Mesothelial cell of epicardium (in vitro differentiated cells): ENCODE measurements around a stretch of chr10.

DNA sequence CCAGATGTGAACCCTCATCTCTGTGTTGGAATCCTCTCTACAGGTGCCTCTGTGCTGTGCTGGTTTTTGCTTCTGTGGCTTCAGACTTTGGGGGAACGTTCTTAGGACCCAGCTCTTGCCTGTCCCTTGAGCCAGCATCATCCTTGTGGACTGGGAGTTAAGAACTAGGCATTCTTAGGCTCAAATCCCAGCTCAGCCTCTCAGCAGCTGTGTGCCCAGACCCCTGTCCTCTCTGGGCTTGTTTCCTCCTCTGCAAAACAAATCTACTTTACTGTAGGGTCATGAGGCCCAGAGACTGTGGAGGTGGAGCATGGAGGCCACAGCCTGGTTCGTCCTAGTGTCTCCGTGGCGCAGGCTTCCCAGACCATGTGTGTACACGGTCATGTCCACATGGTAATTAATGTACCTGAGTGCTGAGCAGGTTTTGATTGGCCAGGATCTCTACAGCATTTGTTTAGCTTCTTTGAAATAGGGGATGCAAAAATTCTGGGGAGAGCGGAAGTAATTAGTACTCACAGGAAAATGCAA, 102.4 kb downstream of the GRK5 start:
- PRO-cap: no peak

GRCh38 chr10:119328292-119328922, 121.0 kb downstream of the GRK5 start:
- PRO-cap: no peak

DNA sequence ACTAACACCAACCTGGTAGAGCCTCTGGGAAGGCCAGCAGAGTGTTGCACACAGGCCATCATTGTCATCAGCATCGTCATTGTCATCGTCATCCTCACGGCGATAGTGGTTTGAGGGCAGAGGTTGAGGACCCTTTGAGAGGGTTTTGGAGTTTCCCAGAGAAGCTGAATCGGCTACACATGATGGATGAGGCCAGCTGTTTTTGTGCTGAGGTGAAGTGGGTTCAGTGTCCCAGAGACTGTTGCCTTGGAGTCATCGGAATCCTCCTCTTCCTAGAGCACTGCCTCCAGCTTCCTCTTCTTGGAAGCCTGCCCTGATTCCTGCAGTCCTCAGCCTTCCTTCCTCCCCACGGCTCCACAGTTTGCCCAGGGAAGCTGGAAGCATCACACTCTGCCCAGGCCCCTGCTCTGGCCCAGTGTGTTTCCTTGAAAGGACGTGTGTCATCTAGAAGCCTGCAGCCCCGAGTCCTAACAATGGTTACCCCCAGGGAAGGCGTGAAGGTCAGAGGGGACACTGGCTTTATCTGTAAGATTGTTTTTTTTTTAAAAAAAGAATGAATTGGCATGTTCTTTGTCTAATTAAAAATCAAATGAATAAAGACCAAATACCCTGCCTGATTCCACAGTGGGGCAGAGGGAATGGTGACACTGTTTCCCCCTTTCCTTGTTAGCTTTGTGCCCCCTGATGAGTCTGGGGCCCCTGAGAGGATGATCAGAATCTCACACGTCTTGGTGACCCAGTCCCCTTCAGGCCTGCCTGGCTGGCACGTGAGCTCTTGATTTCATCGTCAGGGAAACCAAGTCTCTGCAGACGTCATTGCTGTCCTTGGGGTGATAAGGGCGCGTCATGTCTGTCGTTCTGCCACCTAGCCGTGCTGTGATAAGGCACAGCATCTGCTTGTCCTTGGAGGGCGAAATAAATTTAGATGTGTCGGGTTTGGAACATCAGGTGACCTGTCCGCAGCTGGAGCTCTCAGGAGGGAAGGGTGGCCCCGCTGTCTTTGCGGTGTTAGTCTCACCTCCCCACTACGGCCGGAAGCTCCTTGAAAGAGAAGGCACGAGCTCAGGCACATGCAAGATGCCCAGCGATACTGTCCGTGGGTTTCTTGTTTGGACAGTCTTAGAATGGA, 128.9 kb downstream of the GRK5 start:
- PRO-cap: no peak

DNA sequence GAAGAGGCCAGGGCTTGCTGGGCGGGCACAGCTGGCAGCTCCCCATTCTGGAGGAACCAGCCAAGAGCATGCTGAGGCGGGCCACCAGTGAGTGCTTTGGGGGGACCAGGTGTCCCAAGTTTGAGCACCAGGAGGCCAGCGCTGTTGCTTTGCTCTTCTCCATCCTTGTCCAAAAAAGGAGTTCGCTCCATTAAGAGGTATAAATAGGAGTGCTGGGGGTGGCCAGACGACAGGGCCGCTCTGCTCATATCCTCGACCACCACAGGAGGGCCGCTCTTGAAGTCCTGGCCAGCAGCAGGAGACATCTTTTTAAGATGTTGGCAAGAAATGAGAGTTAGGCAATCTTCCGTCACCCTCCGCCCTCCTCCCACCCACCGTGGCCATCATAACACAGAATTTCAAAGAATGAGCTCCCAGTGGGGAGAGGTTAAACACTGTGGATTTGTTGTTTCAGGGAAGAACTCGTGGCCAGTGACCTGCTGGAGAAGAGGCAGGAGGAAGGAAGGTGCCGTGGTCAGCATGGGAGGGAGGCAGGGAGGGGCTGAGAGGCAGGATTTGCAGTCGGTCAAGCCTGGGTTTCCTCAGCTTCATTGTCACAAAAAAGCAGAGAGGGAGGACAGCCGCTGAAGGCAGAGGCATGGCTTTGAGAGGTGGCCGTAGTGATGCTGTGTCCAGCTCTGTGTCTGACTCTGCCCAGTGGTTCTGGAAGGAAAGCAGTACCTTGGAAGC, 141.5 kb downstream of the GRK5 start:
- PRO-cap: no peak

GRCh38 chr10:119360610-119361337, 153.4 kb downstream of the GRK5 start:
- PRO-cap: no peak

DNA sequence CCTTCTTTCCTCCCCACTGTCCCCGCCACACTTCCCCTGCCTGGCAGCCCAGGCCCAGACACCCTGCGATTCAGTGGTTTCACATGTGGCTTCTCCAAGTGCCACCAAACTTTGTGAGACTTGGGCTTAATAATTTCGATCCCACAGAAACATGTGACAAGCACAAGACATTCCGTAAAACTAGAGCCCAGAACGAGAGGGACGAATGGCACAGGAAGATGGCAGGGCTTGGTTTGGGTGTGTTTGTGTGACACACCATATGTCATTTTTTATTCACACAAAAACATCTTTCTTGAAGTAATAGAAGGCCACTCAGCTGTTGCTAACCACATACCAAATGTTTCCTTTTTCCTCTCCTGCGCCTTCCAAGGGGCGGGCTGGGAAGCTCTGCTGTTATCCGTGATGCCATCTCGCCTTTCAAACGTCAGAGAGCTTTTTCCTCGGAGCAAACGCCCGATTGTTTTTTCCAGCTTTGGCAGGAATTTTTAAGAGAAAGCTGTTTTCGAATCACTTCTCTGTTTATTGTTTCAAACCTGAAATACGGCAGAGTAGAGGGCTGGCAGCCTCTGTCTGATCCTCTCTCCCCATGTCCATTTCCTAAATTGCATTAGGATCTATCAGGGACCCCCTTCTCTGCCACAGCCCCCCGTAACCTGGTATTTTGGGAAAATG, 163.0 kb downstream of the GRK5 start:
- PRO-cap: no peak

GRCh38 chr10:119375355-119376010, 167.0 kb downstream of the RGS10 start:
- PRO-cap: no peak

GRCh38 chr10:119501634-119502181, 40.8 kb downstream of the RGS10 start:
- PRO-cap: no peak

- PRO-cap: no peak
Measured at GRCh38 chr10:119687709-119687986, 36.5 kb downstream of the BAG3 start.

DNA sequence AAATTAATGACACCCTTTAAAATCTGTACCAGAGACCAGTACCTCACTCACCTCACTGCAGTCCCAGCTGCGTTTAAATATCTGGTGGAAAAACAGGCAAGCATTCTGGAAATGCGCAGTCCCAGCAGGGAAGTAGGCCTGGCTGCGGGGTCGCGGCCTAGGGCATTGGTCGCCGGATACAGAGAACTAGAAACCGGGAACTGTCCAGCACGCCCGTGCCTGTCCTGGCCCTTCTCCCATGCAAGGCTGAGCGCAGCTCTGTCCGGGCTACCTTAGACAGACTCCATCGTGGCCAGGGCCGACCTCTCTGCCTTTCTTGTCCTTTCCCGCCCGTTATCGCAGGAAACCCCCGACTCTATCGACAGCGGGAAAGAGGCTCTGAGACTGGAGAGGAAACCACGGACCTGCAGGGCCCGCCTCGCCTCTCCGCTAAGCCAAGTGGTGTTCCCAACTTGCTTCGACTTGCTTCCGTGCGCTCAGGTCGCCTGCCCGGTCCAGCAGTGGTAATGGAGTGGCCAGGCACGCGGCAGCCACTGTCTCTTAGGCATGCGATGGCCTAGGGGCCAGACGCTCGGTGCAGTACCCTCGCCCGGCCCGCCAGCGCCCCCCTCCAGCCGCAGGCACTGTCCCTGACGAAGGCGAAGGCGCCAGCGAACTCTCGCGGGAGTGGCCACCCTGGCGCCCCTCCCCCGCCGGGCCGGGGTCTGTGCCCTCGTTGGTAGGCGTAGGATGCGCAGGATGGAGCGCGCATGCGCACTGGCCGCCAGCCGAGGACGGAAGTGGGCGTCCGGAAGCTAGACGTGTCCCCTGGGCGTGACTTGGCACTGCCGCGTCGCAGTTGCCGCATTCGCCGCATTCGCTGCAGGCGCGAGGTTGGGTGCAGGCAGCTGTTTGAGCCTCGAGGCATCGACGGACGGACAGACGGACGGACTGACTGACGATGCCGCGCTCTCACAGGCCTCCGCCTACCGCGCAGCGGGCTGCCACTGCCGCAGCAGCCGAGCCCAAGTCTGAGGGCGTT, 54.5 kb downstream of the MCMBP start:
- PRO-cap: bidirectional peak, plus-strand start at position 846 of the sequence, minus-strand start at position 610 of the sequence

DNA sequence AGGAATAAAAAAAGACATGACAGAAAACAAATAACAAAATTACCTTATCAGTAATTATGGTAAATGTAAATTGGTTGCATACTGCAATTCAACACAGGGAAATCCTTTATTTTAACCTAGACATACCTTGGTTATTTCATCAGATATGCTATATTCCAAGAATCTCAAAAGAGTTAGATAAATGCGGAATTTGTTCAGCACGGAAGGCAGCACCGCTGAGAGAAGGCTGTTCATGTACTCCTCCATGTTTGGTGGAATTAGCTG, 37.3 kb downstream of the MCMBP start:
- PRO-cap: no peak

DNA sequence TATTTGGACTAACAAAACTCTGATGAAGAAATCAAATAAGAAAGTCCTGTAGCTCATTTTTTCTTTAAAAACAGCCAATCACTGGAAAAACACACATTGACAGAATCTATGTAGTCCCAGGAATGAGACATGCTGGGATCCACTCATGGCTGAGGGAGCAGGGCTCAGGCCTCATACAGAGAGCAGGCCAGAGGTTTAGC, 13.0 kb upstream of the WDR11 start:
- PRO-cap: no peak

DNA sequence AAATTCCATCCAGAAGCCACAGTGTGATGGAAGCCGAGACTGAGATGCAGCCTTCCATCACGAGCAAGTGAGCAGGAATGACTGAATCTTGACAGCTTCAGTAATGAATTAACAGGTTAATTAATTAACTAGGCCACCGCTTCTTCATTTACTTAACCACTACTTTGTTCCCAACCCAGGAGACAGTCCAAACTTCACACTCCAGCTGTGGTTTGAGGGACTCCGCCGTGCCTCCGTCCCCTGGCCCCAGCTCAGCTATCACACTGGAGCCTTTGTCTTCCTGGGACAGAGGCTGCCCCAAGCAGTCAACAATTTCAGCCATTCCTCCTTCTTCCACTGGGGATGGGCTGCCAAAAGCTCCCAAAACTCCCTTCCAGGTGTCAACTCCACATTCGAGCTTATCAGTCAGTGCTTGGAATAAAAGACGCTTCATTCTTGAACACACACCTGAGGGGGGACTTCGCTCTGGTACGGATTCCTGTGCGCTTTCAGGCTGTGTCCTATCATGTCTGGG, 65.8 kb downstream of the FGFR2 start:
- PRO-cap: no peak

DNA sequence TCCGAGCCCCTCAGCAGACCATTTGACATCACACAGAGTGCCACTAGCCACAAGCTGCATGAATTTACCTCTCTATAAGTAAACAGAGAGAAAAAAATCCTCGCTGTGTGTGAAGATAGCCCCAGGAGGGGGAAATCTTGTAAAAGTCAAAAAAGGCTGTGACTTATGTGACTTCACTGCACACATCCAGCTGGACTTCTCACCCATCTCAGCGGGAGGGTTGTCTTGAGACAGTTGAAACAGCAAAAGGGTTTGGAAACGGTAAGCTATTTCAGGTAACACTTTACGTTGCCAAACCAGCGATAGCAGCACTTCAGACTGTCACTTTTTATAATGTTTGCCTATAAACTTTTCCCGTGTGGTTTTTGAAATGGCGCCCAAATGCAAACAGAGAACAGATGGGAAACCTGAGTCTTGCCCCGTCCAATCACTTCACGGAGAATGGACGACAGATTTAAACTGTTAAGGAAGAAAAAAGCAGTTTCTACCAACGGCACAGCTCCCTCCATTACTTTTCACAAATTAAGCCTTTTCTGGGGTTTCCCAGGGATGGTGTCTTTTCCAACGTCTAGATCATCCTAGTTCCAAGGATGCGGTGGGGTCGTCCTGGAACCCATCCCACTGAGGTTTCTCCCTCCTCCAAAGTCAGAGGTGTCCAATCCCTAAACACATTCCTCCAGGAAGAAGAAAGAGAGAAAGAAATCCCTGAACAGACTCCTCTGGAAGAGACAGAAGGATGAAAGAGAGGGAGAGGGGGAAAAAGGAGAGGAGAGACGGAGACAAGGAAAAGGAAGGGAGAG, 25.2 kb downstream of the FGFR2 start:
- PRO-cap: no peak

DNA sequence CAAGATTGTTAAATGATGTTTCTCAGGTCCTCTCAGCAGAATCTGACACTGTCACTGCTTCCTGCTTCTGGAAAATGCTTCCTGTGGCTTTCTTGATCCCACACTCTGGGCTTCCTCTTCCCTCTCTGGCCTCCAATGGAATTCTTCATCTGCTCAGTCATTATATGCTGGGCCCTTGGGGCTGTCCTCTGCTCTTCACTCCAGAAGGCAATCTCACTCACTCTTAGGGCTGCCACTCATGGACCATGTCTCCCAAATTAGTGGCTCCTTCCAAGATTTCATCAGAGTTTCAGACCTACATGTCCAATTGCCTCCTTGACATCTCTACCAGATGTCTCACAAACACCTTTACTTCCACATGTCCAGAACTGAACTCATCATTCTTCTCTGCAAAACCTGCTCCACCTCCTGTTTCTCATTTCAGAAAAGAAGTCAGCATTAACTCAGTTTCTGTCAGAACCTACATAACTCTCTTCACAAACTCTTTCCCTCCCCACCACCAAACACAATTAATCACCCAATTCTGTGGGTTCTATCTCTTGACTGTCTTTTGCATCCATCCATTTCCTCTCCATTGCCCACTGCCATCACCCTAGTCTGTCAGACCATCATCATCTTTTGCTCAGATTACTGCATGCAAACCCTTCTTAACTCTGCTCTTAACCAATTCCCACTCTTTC, 147.9 kb downstream of the ATE1 start:
- PRO-cap: no peak

DNA sequence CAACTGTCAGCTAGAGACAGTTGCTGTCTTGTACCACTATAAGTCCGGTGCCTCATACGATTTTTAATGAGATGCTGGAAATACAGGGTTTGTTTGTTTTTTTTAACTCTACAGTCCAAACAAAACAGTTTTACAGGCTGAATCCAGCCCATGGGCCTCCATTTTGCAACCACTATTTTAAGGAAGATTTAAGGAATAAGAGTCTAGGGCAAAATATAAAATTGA, 941 bp upstream of the ATE1 start:
- PRO-cap: no peak

GRCh38 chr10:121974208-121974971, 627 bp downstream of the NSMCE4A start:
- PRO-cap: no peak

- PRO-cap: no peak
Measured at GRCh38 chr10:121976592-121977159, 1.7 kb upstream of the NSMCE4A start.

GRCh38 chr10:122052744-122053160, 63.8 kb downstream of the TACC2 start:
- PRO-cap: no peak

- PRO-cap: no peak
Measured at GRCh38 chr10:122127729-122128252, 138.8 kb downstream of the TACC2 start.